Metastatic Pancreatic Carcinoma in the Ovary (tissue), 1 donor: ENCODE measurements around a stretch of chr2.

- PRO-cap, result no peak
These were observed 6.5 kb downstream of the BCL2L11 start for GRCh38 chr2:111127123-111127688.

- PRO-cap, result no peak
These were observed 24.8 kb downstream of the BCL2L11 start for GRCh38 chr2:111145606-111145909.

DNA sequence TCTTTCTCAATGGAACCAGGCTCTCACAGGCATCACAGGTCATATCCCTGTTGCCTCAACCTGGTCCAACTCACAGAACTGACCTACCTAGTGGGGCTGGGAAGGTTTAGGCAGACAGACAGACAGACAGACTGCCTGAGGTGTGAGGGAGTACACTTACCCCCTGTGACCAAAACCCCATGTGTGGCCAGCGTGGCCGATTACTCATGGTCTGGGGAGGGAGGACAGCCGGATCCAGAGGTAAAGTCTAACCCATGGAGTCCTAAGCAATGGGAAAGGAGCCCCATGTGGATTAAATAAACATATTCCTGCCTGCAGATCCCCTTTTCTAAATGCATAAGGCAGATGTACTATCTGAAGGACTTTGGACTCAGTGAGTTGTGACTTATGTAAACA lies 58.2 kb downstream of the BCL2L11 start:
- PRO-cap, result no peak

- PRO-cap, result no peak
These were observed 370.6 kb downstream of the BCL2L11 start for GRCh38 chr2:111491251-111491794.

GRCh38 chr2:111701959-111703073 lies 181.7 kb downstream of the ANAPC1 start:
- PRO-cap, result unidirectional peak, plus-strand start at chr2:111702360; unidirectional peak, plus-strand start at chr2:111702400; unidirectional peak, minus-strand start at chr2:111702995

GRCh38 chr2:112304104-112304543 lies 28.7 kb downstream of the ZC3H6 start:
- PRO-cap, result no peak

GRCh38 chr2:112643547-112644080 lies 2.1 kb upstream of the SLC20A1 start:
- PRO-cap, result no peak

GRCh38 chr2:112659104-112659988 lies 13.6 kb downstream of the SLC20A1 start:
- PRO-cap, result no peak

GRCh38 chr2:112725850-112726390 lies 5.1 kb downstream of the NT5DC4 start:
- PRO-cap, result no peak

DNA sequence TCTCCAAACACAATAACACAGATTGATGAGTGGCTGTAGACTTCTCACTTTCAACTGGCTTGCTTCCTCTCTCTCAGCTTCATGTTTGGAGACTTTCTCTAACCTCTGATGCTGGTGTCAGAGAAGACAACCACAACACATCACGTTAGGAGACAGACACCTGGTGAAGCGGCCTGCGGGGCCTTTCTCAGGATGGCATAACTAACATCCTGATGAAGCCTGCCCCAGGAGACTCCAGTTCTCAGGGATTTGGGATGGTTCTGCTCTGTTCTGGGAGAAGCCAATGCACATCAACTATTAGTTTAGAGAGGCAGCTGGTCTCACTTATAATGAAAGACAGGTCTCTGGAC lies 2.1 kb downstream of the IL1A start:
- PRO-cap, result no peak

DNA sequence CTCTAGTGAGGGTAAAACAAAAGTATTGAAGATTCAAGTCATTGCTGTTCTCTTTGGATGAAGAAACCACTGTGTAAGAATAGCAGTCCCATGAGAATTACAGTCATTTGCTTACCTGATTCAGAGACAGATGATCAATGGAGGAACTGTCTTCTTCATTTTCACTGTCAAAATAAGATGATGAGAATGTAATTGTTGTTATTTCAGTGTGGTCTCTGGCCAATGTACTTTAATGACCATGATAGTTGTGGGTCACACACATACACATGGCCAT lies 1.8 kb downstream of the IL1A start:
- PRO-cap, result no peak

- PRO-cap, result no peak
These were observed 9.8 kb upstream of the IL1A start for GRCh38 chr2:112794015-112794516.

DNA sequence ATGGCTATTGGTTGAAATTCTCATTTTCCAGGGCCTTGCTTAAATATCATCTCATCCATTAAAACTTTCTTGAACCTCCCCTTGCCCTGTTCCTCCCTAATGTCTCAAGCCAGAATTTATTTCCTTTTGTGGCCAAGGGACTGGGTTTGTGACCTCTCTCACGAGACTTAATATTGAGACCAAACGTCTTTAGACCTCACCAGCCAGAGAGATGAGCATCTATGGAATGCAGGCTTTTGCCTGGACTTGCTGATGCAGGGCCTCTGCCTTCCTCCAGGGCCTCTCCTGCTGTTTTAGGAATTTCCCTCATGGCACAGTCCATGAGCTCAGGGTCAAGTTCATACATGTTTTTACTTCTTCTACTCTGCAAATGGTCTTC lies 22.4 kb downstream of the IL1B start:
- PRO-cap, result no peak

GRCh38 chr2:112885660-112886088 lies 25.3 kb upstream of the IL37 start:
- PRO-cap, result no peak

DNA sequence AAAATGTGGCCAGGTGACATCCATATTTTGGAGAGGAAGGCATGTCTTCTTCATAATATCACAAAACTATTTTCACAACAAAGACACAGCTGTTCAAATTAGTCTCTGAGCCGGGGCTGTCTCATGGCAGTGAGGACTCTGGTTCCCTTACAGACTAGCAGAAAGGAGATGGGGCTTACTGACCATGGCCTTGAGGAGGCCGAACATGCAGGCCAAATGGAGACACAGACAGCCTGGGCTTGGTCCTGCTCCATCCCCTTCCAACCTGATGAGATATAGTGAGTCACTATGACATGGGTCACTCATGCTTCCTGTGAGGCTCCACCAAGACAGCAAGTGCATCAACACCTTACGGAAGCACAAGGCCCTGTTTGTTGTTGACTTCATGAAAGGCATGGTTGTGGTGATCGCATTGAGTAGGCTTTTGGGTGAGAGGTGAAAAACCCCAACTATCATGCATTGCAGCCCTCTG lies 9.8 kb downstream of the IL37 start:
- PRO-cap, result no peak

DNA sequence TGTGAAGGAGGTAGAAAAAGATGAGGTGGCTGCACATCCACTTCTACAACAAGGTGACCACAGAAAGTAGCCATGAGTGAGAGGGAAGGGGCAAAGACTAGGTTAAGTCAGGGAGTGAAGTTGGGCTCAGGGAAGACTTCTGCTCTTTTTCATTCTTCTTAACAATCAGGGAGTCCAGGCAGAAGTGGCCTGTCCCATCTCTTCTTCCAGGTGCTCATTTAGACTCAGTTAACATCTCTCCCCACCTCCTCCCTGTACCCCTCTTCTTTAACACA lies 25.7 kb downstream of the IL37 start:
- PRO-cap, result no peak

DNA sequence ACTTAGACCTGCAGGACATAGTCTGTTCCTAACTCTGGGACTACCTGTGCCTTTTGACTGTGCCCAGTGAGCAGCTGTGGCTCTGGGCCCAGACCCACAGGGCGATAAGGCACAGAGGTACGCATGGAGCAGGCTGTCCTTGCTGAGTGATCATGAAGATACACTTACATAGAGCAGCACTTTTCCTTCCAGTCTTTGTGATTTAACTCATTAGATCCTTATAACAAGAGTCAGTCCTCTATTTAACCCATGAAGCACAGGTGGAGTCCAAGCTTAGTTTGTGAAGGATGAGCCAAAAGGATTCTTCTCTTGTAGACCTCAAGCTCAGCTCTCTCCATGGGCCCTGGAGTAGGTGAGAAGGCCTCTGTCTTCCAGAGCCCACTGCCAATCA lies 28.6 kb downstream of the IL37 start:
- PRO-cap, result no peak

DNA sequence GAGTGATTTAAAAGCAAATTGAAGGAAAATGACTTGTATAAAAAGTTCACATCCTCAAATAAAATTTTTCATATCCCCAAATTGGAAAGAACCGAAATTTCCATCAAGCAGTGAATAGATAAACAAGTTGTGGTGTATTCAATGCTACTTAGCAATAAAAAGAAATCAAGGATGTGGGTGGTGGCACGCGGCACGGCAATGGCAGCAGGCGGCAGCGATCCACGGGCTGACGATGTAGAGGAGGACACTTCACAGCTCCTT lies 10.0 kb upstream of the IL36A start:
- PRO-cap, result no peak

DNA sequence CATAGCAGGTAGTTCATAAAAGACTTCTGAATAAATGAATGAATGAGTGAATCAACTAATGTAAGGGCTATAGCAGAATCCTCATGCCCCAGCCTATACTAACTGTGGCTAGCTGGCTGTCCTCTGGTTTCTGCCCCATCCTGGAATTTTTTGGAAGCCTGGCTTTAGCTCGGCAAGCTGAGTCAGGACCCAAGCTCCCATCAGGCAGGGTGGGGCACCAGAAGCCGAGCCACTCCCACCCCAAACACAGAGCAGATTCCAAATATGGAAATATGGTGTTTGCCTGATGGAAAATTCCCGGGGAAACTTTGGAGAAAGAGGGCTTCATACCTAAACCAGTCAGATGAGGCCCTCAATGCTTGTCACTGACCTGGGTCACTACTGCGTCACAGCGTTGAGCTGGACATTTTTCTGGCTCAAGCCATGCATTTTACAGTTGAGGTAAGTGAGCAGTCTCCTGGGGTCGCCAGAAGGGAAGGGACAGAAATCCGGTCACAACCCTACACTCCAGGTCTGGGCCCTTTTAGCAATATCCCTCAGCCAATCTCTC lies 37.5 kb downstream of the PSD4 start:
- PRO-cap, result no peak

DNA sequence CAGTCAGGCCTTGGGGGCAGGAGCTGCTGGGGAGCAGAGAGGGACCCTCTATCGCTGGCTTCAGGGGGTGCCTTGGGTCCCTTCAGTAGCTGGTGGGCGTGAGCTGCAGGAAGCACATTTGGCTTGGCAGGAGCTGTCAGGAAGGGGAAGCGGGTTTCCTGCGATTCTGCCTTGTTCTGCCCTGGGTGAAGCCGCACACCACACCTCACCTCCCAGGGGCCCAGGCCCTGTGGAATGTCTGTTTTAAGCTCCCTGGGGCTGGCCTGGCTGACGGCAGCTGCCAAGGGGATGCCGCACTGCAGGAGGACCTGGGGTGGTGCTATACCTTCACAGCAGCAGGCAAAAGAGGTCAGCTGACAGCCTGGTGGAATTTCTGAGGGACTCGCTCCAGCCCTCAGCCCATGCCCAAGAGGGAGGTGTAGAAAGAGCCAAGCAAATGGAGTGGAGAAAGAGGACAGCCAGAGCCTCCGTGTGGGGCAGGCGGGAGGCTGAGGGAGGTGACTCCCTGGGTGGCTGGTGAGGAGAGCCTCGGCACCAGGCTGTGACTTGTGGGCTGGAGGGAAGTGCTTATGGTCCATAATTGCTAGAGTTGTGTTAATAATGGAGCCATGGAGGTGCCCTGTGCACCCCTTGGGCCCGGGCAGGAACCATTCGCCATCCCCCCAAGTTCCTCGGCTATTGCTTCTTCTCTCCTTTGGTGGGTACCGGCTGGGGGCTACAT lies 43.9 kb downstream of the PSD4 start:
- PRO-cap, result no peak